A172 (cell line): ENCODE data around the gene MYBPC2.

DNA sequence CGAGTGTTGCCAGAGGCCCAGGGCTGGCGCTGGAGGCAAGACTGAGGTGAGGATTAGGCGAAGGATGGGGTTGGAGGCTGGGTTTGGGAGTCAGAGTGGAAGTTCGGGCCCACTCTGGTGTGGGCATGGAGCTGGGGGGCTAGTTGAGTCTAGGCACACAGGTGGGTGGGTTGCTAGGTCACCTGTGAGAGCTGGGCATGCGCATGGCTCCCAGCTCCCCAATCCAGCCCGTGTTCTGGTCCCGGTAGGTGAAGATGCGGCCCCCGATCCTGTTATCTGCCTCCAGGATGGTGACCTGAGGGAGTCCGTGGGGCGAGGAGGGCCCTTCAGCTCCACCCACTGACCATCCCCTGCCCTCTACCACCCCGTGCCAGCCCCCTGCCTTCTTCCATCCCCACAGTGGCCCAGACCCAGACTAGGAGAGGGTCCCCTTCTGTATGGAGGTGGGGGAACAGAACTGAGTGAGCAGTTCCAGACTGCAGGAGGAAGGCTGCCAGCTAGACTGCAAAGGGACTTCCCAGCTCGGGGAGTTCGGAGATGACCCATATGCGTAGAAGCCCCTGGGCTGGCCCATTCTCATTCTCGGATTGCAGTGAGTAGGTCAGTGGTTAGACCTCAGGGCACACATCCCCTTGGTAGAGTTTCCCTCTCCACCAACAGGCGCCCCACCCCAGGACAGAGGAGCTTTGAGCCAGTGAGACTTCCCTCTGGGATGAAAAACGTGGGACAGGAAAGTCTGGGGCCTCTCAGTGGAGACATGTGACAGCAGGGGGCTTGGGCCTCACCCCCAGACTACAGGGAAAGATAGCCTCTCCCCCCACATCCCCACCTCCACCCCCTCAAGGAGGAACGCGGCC lies 1.6 kb downstream of the IL4I1 start:
- RAMPAGE, long total RNA, result no peak

- RAMPAGE, long total RNA, result no peak
Observed at GRCh38 chr19:50005566-50005911, 19.6 kb downstream of the VRK3 start.

GRCh38 chr19:50049809-50050727 lies 24.3 kb downstream of the ZNF473 start:
- RAMPAGE, long total RNA, result no peak

GRCh38 chr19:50099004-50099307 lies 64.1 kb downstream of the IZUMO2 start:
- RAMPAGE, long total RNA, result no peak

DNA sequence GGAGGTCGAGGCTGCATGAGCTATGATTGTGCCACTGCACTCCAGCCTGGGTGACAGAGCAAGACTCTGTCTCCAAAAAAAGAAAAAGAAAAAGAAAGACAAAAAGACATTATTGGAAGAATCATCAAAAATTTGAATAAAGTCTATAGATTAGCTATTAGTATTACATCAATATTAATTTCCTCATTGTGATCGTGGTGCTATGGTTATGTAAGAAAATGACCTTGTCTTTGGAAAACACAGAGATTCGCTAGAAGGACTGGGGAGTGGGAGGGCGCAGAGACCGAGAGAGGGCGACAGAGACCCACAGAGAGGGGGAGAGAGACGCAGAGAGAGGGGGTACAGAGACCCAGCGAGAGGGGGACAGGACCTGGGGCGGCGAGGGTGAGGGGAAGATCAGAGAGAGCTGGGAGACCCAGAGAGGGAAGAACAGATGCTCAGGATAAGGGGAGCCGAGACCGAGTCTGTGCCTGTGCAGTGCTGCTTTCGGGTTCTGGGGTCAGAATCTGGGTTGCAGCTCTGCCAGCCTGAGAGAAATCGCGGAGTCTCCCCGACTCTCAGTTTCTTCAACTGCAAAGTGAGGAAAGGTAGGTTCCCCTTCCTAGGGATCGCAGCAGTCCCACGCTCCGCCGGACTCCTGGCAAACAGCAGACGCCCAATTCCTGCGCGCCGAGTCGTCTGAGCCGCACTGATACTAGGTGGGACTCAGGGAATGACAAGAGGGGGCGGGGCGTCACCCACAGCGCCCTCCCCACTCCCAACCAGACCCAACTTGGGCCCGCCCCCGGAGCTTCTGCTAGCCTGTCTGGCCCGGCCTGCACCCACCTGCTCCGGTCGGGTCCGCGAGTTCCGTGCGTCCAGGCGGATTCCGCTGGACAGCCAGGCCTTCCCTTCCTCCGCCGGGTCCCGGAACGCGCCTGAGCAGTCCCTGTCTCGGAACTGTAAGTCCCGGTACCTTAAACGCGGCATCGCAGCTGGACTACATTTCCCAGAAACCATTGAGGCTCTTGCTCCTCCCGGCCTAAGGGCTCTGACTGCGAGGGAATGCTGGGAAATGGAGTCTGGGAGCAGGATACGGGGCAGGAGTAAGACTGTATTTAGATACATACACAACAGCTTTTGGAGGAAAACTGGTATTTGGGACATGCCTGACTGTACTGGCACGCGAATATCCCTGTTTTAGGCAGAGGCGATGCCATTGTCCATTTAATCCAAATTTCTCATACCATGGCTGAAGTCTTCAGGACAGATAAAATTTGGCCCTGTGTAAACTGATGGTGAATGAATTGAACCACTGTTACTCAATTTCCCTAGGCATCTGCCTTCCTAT lies 15.3 kb downstream of the IZUMO2 start:
- RAMPAGE, long total RNA, result no peak

DNA sequence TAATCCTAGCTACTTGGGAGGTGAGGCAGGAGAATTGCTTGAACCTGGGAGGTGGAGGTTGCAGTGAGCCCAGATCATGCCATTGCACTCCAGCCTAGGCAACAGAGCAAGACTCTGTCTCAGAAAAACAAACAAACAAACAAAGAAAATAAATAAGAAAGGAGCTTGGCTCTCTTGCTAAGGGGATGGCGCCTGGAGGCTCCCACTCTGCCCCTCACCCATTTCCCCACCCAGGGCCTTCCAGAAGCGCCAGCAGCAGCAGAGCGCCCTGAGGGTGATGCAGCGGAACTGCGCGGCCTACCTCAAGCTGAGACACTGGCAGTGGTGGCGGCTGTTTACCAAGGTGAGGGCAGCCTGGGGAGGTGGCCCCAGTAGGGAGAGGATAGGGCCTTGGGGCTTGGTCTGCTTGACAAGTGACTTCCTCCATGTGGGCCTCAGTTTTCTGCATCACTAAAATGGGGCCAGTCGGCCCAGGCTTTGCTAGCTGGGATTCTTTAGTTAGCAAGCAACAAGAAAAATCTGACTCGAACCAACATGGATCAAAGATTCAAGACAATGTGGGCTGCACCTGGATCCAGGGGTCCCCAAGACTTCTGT lies 59.8 kb downstream of the MYH14 start:
- RAMPAGE, long total RNA, result no peak

DNA sequence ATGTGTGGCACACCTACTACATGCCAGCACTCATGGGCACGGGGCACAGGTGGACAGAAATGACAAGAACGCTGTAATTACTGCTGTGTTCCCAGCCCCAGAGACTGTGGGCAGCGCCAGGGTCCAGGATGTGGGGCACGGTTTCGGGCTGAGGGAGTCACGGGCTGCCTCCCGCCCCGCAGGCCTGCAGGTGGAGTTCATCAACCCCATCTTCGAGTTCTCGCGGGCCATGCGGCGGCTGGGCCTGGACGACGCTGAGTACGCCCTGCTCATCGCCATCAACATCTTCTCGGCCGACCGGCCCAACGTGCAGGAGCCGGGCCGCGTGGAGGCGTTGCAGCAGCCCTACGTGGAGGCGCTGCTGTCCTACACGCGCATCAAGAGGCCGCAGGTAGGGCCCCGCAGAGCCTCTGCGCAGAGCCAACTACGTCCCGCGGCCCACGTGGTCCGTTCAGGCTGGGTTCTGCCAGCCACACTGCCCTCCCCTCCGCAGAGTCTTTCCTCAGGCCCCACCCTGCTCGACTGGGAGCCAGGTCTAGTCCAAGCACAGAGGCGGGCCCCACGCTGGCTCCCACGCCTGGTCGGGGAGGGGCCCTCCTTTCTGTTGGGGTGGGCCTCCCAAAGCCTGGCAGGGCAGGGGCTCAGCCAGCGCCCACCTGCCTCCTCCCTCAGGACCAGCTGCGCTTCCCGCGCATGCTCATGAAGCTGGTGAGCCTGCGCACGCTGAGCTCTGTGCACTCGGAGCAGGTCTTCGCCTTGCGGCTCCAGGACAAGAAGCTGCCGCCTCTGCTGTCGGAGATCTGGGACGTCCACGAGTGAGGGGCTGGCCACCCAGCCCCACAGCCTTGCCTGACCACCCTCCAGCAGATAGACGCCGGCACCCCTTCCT lies 2.1 kb upstream of the POLD1 start:
- RAMPAGE, long total RNA, result no peak

GRCh38 chr19:50387171-50388342 lies 3.4 kb downstream of the POLD1 start:
- RAMPAGE, long total RNA, result no peak

DNA sequence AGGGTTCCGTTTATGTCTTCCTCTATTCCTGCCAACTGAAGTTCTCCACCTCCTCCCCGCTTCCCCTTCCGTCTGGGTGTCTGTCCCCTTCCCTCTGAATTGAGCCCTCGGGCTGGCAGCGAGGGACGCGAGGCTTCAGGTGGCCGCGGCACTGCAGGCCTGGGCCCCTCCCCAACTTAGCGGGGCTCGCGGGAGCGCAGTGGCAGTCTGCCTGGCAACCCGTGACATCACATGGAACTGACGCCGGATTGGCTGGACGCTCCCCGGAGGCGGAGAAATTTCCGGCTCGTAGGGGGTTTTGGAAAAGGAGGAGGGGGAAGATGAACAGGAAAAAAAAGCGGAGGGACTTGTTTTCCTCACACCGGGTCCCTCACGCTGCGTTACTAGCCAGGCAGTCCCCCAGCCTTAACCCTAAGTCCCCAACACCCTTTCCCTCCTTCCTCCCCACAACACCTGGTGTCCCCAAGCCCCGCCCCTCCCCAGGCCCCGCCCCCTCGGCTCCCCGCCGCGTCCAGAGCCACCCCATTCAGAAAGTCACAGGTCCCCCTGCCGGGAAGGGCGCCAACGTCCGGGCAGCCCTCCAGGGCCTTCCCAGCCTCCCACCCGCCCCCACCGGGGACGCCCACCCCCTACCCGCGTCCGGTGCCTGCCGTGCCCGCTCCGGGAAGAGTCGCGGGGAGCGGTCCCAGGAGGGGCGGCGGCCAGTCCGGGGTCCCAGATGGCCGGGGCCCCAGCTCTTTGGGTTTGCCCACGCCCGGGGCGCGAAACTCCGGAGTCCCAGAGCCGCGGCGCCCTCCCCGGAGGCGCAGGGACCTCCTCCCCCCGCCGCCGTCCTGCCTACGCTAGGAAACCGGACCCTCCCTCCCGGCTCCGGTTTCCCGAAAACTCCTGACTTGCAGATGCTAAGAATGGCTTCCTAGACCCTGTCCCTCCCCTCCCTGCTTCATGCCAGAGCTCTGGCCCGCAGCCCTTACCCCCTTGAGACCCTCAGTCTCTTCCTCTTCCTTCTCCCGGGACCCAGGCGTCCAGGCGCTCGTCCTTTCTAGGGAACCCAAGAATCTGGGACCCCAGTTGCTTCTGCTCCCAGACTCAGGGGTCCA lies 802 bp upstream of the MYBPC2 start:
- RAMPAGE, long total RNA, result no peak

DNA sequence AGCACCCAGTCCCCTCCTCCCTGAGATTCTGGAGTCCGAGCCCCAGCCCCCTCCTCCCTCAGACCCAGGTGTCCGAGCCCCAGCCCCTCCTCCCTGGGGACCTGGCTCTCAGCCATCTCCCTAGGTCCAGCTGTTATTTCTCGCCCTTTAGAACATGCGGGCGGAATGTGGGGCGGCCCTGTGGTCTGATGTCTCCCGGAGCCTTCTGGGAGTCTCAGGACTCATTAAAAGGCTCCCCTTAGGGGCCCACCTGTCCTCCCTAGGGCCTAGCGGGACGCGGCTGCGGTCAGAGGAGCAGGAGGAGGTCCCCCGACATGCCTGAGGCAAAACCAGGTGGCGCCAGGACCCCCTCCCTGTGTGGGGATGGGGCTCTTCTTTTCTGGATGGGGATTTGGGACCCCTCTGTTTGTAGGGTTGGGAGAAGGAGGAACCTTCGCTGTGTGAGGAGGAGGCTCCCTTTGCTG lies at the start of gene MYBPC2:
TSS of gene MYBPC2 (plus strand) at position 253 of the 464 bp plus-strand sequence.
- RAMPAGE, long total RNA, result no peak

- RAMPAGE, long total RNA, result no peak
Observed at GRCh38 chr19:50507693-50508642, 3.0 kb downstream of the JOSD2 start.

DNA sequence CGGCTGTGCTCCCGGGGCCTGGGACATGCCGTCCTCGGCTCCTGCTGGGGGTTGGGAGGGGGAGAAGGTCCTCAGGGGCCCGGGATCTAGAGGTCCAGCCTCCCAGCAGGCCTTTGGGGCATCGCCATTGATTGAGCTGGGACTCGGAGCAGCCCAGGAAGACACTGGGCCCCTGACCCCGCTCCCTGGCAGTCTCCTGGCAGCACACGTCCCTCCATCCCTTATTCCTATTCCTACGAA lies 666 bp downstream of the JOSD2 start:
- RAMPAGE, long total RNA, result no peak

DNA sequence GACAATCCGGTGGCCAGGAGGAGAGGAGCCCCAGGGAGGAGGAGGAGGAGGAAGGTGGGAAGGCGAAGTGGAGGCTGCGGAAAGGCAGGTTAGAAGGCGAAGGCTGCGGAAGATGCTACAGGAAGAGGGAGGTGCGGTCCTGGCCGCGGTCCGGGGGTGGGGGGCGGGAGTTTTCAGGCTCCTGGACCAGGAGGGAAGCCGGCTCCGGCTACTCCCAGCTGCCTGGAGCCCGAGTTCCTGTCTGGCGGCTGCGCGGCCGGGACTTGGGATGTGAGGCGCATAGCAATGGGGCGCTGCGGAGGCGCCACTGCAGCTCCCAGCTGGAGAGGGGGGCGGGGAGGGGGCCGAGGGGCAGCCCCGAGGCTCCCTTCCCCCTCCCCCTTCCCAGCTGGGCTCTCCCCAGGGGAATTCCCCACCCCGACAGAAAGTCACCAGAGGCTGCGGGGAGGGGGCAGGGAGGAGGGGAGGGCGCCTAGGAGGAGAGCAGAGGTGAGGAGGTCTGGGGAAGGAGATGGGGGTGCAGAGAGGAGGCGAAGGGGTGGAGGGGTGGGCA lies 2.1 kb downstream of the LRRC4B start:
- RAMPAGE, long total RNA, result no peak

GRCh38 chr19:50660694-50661602 lies 11.7 kb downstream of the C19orf81 start:
- RAMPAGE, long total RNA, result no peak

DNA sequence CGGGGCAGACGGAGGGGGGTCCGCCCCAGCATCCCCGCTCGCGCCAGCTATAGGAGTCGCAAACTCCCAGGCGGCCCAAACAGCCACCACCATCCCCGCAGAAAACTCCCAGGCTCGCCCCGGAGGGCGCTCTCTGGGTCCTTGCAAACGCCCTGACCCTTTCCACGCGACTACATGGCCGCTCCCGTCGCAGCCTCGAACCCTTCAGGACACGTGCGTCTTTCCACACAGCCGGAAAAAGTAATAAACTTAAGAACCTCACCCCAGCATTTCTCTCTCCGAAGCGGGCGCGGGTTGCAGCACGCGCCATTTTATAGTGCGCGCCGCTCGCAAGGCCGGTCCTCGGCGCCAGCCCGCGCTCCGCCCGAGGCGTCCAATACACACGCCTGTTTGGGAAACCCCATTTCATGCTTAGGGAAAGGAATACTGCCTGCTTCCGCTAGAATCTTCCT lies 14.1 kb downstream of the ACP4 start:
- RAMPAGE, long total RNA, result start-site peak on the minus strand centred at position 319 of the sequence, 73 bp wide, 197 and 422 reads in 2 replicates

DNA sequence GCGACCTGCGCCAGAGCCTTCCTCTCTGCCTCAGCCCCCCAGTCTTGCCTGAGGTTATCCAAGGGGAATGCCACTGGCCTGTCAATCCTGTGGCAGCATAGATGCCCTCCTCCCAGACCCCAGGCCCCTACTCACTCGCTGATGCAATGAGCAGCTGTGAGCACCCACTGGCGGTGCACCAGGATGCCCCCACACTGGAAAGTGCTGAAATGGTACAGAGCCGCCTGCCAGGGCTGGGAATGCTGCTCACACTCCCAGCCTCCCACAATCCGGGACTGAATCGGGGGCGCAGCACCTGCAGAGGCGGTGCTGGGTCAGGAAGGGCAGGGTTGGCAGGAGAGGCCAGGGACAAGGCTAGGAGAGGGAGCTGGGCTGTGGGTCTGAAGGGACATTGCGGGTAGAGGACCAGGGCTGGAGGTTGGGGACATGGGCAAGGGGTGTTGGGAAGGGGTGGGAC lies 2.0 kb downstream of the KLK1 start:
- RAMPAGE, long total RNA, result no peak

DNA sequence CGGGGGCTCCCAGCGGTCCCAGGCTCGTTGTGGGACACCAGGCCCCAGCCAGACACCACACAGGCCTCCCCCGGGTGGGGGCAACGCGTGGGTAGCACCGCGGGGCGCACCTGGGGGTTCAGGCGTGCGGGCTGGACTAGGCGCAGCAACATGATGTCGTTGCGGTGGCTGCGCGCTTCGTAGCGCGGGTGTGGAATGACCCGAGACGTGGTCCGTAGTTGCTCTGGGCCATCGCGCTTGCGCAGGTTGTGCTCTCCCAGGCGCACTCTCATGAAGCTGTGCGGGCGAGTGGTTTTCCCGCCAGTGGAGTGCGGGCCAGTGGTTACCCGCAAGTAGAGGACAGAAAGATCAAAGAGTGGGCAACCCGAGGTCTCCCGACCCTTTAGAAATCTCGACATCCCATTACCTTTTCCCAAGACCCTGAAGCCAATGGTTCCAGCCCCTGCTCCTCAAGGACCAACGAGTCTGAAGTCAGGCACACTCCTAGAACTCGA lies 3.3 kb upstream of the KLK1 start:
- RAMPAGE, long total RNA, result no peak

DNA sequence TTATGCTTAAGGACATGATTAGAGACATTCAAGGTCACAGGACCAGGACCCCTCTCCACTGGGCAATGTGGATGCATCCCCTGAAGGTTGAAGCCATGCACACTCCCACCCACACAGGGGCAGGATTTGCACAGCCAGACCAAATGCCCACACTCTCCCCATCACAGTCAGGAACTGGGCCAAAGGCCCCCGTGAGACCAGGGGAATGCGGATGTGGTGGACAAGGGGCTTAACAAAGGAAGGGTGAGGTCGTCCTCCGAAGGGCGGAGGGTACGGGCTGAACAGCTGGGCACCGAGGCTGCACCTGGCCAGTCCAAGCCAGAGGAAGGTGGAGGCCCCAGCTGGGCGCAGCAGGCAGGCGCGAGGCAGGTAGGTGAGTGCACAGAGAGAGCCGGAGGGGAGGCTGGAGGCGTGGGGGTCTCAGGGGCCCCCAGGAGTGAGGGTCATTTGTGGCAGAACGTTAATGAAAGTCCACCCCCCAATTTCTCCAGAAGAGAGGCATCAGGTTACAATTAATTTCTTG lies 3.1 kb downstream of the KLK15 start:
- RAMPAGE, long total RNA, result no peak

DNA sequence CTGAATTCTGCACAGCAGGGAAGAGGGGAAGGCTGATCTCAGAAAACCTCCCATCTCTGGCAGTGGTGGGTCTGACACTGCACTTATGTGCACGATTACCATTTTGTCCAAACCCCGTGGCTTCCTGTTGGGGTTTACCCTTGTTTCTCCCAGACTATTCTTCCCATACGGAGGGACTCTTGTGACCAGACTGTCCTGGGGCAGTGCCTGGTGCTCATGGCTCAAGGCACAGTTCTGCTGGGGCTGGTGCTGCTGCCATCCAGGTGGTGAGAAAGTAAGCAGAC lies 5.2 kb upstream of the SIGLEC9 start:
- RAMPAGE, long total RNA, result no peak

DNA sequence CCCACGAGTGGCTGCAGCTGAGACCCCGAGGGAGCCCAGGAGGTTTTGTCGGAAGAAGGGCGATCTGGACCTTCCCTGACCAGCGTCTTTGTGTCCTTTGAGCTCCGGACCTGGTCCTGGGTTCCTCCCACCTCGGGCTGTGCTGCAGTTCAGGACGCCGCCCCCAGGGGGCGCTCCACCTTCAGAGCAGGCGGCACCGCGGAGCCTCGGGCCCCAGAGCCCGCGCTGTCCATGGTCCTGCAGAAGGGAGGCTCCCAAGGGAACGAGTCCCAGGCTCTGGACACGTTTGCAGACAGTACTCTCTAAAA lies 4.4 kb upstream of the SIGLEC10 start:
- RAMPAGE, long total RNA, result no peak